ENCODE results near the genes NUTM2A and STAMBPL1.

DNA sequence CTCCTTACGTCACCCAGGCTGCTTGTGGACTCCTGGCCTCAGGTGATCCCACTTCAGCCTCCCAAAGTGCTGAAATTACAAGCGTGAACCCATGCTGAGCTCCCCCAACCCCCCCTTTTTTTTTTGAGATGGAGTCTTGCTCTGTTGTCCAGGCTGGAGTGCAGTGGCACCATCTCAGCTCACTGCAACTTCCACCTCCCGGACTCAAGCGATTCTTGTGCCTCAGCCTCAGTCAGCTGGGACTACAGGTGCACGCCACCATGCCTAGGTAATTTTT is 25.4 kb downstream of the FAM25A start:
- PRO-cap = no peak

- PRO-cap = no peak
Measured at GRCh38 chr10:87065939-87066667, 28.5 kb downstream of the GLUD1 start.

DNA sequence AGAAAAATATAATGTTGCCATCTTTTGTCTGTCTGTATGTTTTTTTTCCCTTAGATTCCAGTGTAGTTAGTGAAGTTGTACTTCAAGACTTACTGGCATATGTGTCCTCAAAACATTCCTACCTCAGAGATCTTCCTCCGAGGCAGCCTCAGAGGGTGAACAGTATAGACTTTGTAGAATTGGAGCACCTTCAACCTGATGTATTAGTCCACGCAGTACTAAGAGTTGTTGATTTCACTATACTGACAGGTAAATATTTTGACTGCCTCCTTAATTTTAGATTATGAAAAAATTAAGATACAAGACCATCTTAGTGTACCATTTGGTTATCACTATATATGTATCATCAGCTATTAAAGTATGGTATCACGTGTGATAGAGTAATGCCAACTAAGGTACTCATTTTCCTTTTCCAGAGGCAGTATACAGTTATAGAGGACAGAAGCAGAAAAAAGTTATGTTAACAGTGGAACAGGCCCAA is 54.8 kb upstream of the NUTM2A start:
- PRO-cap = no peak

GRCh38 chr10:87184421-87184995 is 40.7 kb upstream of the NUTM2A start:
- PRO-cap = no peak

- PRO-cap = no peak
Measured at GRCh38 chr10:87225103-87225736, at the start of gene NUTM2A. Gene NUTM2A, plus strand, starts transcription at chr10:87225448.

GRCh38 chr10:87618691-87619467 is 40.8 kb upstream of the PAPSS2 start:
- PRO-cap = no peak

- PRO-cap = no peak
Measured at GRCh38 chr10:87861317-87861927, 1.9 kb downstream of the KLLN start.

DNA sequence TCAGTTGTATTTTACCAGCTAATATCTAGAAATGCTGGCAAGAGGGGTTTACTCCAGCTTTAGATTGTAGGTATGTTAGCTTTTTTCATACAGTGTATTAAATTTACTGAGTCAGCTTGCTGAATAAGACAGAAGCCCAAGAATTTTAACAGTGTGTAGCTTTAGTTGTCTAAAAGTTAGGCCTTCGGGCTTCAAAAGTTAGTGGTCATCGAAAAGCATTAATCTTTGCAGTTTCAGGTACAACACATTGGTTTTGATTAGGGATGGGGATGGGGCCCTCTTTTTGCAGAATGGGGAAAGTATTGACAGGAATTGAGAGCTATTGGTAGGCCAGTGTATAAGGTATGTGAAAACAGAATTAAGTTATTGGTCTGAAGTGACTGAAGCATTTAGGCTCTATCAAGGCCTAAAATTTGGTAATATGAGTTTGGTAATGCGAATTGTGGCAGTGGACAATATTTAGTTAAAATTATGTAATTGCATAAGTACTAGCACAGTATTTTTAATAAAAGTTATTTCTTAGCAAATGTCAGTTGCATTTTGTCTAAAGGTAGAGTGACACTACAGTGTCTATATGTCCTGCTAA is 2.2 kb downstream of the PTEN start:
- PRO-cap = no peak

DNA sequence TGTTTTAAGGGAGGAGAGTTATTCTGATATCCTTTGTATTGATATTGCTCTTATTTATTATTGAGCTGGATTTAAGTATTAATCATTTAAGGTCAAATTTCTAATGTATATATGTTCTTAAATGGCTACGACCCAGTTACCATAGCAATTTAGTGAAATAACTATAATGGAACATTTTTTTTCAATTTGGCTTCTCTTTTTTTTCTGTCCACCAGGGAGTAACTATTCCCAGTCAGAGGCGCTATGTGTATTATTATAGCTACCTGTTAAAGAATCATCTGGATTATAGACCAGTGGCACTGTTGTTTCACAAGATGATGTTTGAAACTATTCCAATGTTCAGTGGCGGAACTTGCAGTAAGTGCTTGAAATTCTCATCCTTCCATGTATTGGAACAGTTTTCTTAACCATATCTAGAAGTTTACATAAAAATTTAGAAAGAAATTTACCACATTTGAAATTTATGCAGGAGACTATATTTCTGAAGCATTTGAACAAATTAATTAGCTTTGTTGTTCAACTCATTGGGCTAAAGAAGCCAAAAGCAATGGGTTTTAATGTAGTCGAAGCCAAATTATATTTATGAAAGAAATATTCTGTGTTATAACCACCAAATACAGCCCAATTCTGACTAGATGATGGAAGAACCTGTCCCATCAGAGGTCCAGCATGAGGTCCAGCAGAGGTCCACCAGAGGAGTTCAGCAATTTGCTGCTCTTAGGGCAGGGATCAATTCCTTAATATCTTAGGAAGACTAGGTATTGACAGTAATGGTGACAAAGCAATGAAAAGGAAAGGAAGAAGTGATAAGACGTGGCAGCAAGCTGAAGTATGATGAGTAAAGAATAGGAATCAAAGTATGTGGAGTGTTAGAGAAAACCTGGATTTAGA is 88.7 kb downstream of the PTEN start:
- PRO-cap = no peak

- PRO-cap = no peak
Measured at GRCh38 chr10:88091334-88092238, 228.2 kb downstream of the PTEN start.

DNA sequence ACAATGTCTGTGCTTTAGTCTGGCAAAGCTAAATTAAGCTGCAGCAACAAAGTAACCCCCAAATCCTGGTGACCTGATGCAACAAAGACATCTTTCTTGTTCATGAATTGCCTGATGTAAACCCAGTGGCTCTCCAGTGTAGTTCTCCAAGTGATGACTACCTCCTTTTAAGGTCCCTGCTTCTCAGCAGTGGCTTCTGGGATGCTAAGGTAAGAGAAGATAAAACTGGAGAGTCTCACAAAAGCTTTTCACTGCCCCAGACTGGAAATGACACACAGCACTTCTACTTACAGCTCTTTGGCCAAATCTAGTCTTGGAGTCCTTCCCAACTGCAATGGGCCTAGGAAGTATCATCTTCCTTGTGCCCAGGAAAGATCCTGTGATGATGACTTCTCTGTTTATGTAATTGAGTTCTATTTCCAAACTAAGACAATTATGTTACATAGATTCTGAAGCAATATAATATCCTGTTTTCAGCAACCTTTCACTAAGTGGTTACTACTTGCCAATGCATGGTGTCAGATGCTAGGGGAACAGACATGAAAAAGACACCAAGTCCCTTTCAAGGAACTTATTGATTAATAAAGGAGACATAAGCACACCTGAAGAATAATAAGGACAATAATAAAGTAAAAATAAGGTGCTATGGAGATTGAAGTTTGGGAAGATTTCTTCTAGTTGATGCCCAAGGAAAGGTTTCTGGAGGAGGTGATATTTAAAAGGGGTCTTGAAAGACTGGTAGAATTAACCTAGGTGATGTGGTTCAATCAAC is 234.1 kb downstream of the PTEN start:
- PRO-cap = no peak

DNA sequence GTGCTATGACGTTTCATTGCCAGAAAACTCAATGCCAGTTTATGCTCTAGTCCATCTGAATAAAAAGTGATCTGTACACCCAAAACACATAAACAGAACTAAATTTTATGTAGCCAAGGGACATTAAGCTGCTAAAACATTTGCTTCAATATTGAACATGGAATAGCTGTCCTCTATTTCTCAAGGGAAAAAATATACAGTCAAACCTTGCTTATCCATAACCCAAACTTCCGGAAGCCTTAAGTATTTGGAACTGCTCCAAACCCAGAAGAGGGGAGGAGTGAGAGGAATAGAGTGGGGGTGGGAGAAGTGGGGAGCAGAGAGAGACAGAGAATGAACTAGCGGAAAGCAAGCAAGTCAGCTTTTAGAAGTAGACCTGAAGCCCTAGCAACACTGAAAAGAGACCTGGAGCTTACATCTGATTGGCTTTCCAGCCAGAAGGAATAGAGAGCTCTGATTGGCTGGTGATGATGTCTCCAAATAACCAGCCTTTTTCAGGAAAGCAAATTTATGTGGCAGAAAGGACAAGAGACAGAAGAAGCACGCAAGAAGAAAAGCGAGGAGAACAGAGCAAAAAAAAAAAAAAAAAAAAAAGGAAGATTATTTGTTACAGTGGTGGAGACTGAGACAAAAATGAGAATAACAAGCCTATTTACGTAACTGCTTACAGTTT is 196.1 kb downstream of the RNLS start:
- PRO-cap = unidirectional peak, plus-strand start at position 518 of the sequence

- PRO-cap = no peak
Measured at GRCh38 chr10:88728362-88729004, 22.4 kb downstream of the LIPK start.

DNA sequence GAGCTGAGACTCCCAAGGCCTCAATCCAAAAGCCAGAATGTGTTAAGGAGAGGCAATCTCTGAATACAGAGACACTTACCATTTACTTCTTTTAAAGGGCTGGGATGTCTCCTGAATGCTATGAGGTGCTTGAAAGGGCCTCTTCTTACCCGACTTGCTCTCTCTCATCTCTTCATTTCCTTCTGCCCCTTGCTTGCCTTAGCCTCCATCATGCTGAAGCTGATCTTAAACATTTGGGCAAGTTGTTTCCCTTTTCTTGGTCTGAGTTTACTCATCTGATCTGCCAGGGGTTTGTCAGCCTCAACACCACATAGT is 10.0 kb upstream of the LIPM start:
- PRO-cap = no peak

DNA sequence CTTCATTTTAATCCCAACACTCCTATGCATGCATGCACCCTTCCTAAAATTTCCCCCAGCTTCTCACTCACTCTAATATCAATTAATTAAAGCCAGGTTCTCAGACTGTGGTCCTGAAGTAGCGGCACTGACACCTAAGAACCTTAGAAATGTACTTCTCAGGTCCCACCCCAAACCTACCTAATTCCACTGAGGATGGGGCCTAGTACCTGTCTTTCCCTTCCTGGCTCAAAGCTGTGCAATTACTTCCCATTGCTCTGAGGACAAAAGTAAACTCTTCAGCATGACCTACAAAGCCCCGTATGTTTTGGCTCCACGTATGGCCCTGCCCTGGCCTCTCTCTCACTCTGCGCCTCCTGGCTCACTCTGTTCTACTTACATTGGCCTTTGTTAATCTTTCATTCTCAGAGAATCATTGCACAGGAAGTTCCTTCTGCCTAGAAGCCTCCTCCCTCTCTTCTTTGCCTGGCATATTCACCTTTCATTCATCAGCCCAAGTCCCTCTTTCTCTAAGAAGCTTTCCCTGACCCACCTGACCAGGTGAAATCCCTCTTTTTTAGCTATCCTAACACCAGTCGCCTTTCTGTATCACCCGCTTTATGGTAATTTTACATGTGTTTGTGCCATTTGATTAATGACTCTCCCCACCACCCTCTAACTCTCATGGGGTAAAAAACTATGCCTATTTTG is 23.8 kb downstream of the LIPM start:
- PRO-cap = no peak

- PRO-cap = no peak
Measured at GRCh38 chr10:88879847-88880955, at the start of gene STAMBPL1. Gene STAMBPL1, plus strand, starts transcription at chr10:88880245.

- PRO-cap = no peak
Measured at GRCh38 chr10:88943372-88943848, 9.2 kb downstream of the ACTA2 start.

DNA sequence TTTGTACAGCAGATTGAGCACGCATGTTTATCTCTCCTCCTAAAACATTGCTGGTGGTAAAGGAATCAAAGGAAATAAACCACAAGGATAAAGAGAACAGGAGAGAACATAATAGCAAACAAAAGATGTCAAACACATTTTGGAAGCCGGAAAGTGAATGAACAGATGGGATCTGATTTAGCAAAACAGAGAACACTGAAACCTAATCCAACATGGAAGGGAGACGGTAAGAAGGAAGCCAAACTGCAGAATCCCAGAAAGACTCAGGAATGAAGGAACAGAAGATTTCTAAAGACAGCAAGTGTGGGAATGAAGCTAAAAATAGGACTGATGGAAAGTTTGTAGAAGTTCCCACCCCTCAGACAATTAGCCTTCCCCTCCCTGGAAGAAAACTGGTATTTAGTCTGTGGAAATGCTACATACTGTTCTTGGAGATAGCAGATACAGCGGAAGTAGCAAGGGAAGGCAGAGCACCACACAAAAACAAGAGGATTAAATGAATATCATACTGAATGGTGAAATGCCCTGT is 40.8 kb downstream of the SLC16A12 start:
- PRO-cap = no peak

- PRO-cap = no peak
Measured at GRCh38 chr10:89643637-89643982, 1.4 kb downstream of the PANK1 start.

DNA sequence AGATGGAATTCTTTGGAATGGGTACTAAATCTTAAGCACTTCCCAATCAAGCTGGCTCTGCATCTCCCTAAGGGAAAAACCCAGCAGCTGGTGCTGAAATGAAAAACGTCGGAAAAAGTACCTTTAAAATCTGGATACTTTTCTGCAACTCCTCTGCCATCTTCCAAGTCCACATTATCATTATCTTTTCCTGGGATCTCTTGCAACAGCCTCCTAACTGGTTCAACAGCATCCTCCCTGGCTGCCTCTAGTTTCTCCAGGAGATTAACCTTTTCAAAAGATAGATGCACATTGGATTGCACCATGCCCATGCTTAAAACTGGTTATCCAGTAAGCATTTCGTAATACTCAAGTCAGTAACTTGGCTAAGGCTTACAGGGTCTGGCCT is 2.0 kb upstream of the KIF20B start:
- PRO-cap = no peak